ENCODE results near the gene GNB1.

DNA sequence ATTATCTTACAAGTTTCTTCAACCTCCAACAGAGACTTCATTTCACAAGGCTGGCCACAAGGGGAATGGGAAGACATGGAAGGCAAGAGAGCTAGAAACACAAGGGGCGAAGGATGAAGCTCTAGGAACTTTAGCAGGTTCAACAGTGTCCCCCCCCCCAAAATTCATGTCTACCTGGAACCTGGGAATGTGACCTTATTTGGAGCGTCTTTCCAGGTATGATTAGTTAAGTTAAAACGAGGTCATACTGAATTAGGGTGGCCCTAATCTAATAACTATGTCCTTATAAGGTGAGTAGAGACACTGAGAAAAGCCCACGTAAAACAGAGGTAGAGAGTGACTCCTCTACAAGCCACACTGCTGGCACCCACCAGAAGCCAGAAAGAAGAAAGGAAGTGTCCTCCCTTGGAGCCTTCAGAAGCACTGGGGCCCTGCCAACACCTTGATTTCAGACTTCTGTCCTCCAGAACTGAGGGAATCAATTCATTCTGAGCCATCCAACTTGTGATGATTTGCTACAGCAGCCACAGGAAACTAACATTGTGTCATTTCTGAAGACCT is 15.1 kb downstream of the GNB1 start:
- PRO-cap, result no peak

- PRO-cap, result no peak
Measured at GRCh38 chr1:1881000-1882025, 9.6 kb downstream of the GNB1 start.

DNA sequence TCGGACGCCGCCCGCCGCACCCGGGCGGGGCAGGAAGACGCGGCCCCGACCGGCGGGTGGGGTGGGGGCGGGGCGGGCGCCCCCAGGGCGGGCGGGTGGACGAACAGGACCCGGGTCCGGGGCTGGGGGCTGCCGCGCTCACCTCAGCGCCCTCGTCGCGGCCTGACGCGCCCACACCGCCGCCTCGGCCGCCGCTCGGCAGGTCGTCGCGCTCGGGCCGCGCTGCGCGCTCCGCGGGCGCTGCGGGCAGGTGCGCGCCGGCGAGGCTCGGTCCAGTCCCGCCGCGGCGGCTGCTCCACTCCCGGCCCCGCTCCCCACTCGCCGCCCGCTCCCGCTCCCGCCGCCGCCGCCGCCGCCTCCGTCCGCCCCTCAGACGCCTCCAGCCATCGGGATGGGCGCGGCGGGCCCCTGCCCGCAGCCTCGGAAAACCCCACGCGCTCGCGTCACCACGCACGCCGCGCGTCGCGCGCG is at the start of gene GNB1:
GNB1 (minus strand) TSS at position 410 of the 471 bp plus-strand sequence.
- PRO-cap, result bidirectional peak, plus-strand start outside the sequence, minus-strand start at position 422 of the sequence

DNA sequence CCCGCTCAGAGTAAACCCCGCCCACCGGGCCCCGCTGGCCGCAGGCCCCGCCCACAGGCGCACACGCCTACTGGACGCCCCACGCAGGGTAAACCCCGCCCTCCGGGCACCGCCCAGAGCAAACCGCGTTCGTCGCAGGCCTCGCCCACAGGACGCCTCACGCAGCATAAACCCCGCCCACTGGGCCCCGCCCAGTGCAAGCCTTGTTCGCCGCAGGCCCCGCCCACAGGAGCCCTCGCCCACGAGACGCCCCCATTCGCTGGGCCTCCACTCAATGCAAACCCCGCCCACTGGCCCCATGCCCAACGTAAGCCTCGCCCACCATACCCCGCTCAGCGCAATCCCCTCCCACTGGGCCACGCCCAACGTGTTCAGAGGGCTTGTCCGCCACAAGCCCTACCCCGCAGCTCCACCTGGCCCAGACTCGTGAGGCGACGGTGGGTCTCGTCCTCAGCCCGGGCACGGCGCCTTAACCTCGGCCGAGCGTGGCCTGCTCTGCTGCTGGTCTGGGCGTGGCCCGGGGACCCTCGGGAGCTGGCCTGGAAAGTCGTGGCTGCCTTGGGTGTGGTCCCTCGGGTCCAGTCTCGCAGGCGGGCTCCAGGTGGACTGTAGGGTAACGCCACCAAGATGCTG is 397 bp upstream of the TMEM52 start:
- PRO-cap, result no peak

DNA sequence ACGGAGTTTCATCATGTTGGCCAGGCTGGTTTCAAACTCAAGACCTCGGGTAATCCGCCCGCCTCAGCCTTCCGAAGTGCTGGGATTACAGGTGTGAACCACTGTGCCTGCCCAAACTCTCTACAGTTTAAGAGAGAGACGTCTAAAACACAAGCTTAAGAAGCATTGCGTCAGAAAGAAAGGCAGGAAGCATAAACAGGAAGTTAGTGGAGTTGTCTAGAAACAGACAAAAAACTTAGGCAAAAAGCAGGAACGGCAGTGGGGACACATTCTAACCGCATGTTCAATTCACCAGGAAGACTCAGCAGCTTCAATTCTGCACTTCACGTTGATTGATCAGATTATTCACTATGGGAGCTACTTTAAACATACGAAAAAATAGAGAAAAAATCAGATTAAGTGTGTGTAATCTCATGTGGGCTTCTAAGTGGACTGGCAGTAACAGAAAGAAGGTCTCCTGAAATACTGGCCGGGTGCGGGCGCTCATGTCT is 7.4 kb downstream of the CFAP74 start:
- PRO-cap, result no peak

DNA sequence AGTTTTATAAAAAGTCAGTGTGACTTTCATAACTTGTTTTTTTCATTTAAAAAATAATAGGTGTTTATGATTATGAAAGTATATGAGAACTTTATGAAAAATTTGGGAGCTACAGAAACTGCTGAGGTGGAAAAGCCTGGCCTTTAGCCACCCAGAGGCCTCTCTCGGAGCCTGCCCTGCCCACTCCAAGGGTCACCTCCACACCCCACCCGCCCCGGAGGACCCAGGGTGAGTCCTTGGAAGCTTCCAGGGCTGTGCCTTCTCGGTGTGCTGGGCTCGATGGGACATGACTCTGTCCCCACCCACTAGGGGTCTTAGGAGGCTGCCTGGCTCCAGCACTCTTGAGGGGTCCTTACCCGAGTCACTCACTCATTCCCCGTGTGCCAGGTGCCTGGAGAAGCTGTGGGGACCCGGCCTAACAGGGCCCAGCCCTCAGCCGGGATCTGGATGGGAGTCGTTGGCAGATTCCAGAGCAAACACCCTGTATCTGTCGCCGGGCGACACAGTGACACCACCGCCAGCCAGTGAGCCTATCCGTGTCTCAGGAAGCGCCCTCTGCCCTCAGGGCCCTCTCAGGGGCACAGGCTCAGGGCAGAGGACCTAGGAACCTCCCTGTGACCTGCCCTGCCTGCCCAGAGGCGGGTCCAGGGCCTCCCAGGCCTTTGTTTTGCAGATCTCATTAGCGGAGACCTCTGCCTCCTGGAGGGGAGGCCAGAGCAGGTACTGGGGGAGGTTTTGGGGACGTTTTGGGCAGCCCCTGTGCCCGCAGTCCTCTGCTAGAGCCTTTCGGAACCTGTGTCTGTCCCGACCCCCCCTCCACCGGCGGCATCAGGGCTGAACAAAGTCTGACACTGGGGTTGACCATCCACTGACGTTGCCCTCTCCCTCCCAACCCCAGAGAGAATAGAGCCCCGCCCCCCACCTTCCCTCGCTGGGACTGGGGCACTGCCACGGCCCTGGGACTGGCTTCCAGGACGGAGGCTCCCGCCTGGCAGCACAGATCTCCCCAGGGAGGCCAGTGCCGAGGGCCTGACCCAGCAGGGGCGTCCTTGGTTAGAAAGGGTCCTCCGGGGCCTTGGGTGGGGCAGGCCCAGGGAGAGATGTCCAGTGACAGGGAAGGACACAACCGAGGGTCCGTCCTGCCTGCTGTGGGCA is 3.0 kb upstream of the PRKCZ start:
- PRO-cap, result no peak

DNA sequence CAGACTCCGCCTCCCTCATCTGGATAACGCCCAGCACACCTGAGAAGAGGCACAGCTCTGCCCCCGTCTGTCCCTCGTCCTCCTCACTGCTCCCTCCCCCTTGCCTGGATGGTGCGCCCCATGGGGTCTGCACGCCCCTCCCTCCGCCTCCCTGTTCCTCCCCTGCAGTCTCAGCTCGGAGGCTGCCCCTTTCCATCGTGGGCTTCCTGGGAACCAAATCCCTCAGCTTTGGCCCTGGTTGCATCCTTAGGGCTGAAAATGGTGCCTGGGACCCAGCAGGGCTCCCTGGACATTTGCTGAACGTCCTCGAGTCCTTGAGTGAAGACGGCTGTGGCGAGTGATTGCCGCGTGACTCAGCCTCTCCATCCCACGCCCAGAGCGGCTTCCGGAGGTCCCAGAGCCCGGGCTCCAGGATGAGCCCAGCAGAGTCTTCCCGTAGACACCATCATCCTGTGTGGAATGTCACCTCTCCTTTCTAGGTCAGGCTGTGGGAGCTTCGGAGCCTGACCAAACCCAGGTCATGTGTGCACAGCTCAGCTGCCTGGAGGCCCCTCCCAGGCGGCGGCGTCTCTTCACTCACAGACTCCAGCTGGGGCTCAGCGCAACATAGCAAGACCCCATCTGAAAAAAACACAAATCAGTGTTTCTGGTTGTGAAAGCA is 38.1 kb downstream of the PRKCZ start:
- PRO-cap, result no peak

- PRO-cap, result no peak
Measured at GRCh38 chr1:2194233-2194573, 369 bp downstream of the FAAP20 start.

GRCh38 chr1:2208168-2209190 is 13.9 kb upstream of the FAAP20 start:
- PRO-cap, result bidirectional peak, plus-strand start at chr1:2208485, minus-strand start at chr1:2208315

DNA sequence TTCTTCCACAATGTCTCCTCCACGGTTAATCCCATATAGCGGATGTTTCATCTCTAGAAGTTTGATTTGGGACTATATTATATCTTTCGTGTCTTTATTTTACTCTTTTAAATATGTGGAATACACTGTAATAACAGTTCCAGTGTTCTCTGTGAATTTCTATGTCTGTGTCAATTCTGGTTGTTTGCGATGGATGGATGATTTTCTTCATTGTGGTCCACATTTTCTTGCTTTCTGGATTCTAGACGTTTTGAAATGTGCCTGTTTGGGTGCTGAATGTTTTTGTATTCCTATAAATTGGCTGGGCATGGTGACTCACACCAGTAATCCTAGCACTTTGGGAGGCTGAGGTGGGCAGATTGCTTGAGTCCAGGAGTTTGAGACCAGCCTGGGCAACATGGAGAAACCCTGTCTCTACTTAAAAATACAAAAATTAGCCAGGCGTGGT is 37.3 kb downstream of the SKI start:
- PRO-cap, result no peak

- PRO-cap, result no peak
Measured at GRCh38 chr1:2276678-2277405, 48.7 kb downstream of the SKI start.

- PRO-cap, result no peak
Measured at GRCh38 chr1:2278003-2278718, 50.0 kb downstream of the SKI start.

- PRO-cap, result no peak
Measured at GRCh38 chr1:2300734-2301614, 72.9 kb downstream of the SKI start.

- PRO-cap, result no peak
Measured at GRCh38 chr1:2307568-2308028, 79.5 kb downstream of the SKI start.

DNA sequence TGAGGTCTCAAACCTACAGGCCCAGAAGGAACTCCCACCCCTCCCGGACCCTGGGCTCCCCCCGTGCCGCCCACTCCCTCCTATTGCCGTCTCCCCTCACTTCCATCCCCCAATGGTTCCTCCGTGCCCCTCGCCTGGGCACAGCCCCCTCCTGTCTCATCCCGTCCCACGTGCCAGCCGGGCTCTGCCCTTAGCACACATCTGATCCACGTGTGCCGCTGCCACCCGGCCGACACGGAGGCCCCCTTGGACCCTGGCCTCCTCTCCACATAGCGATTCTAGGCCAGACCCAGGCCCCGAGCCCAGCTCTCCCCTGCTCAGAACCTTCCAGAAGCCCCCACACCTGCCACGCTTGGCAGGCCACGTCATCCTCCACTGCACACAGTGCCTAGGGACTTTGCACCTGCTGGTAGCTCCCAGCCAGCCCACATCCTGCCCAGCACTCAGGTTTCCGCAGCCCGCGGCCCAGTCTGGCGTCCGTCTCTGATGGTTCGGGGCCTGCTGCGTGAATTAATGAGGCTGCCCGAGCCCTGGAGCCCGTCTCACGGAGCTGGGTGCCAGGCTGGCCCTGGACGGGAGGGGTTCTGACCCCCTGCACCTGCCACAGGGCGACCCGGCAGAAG is 20.0 kb downstream of the PLCH2 start:
- PRO-cap, result no peak

GRCh38 chr1:2504987-2505601 is 21.3 kb downstream of the PANK4 start:
- PRO-cap, result no peak

GRCh38 chr1:2523177-2524372 is 2.8 kb downstream of the PANK4 start:
- PRO-cap, result no peak

GRCh38 chr1:2583262-2584148 is 3.1 kb upstream of the PRXL2B start:
- PRO-cap, result no peak

DNA sequence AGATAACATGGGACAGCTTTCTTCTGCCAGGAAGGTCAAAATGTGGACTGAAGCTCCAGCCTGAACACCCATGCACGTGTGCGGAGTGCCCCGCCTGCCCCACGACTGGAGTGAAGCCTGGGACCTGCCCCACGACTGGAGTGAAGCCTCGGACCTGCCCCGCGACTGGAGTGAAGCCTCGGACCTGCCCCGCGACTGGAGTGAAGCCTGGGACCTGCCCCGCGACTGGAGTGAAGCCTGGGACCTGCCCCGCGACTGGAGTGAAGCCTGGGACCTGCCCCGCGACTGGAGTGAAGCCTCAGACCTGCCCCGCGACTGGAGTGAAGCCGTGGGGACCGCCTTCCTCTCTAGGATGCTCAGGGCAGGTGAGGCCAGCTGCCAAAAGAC is 61.4 kb upstream of the ACTRT2 start:
- PRO-cap, result unidirectional peak, minus-strand start at position 197 of the sequence; unidirectional peak, minus-strand start at position 317 of the sequence

DNA sequence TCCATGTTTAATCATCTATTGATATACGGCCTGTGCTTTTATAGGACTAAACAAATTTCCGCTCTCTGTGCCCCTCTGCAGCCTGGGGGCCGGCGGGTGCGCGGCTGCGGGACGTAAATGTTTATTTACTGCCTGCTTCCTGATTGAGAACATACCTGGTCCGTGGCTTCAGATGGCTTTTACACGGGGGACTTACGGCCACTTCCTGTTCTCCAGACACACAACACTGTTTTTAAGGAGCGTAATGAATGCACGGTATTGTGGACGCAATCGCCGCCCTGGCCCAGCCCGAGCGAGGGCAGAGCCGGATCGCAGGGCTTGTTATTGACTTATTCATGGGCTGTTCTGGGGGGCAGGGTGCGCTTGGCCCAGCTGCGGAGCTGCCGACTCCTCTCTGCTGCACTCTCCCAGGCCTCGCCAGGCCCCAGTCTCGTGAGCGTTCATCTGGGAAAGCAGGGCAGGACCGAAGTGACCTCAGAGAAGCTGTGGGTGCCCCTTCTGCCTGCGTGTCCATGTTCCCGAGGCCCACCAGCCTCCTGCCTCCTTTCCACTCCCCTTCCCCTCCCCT is 52.8 kb upstream of the ACTRT2 start:
- PRO-cap, result no peak

Measured in pulmonary artery (tissue), 1 donor.